ENCODE measurements around the genes MBP and GALR1.

GRCh38 chr18:77006407-77007157, 126.0 kb downstream of the MBP start:
- PRO-cap, 2 experiments, result no peak in any of the 2 experiments
- RAMPAGE, long total RNA, 4 experiments, result no peak in any of the 4 experiments

DNA sequence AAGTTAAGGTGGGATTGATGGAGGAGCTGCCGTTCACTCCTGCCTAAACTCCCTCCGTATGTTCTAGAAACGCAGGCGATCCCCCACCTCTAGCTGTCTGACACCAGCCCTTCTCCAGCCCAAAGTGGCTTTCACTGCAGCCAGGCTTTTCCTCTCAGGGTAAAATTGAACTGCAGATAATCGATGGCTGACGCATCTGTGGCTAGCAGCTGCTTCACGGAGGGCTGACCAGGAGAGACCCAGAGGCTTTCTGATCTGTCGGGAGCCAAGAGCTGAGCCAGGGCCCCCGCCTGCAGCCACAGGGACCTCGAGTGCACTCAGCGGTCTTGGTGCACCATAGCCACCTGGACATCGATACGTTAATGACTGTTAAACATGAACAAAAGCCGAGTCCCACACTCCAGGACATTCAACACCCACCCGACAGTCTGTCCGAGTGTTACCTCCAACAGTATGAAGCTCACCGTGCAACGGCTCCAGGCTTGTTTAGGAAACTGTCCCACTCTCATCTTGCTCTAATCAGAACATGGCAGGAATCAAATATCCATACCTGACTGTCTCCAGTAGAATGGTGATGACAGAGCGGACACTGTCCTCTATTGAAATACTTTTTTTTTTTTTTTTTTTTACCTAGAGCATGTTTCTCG, 107.4 kb downstream of the MBP start:
- PRO-cap, 2 experiments, result no peak in any of the 2 experiments
- RAMPAGE, long total RNA, 4 experiments, result no peak in any of the 4 experiments

GRCh38 chr18:77111234-77111860, 21.2 kb downstream of the MBP start:
- PRO-cap, 2 experiments, result no peak in any of the 2 experiments
- RAMPAGE, long total RNA, 4 experiments, result no peak in any of the 4 experiments

GRCh38 chr18:77132478-77133130, at the start of gene MBP:
Gene MBP, minus strand, starts transcription at chr18:77132783.
- PRO-cap, 2 experiments, result peak in 2 of 2 experiments; most common plus-strand start chr18:77132891 (in 1); most common minus-strand start chr18:77132779 (in 2)
- RAMPAGE, long total RNA, 4 experiments, result start-site peak on the minus strand in 1 of 4 experiments, at chr18:77132696-77132740 at its widest, 23 reads per replicate

GRCh38 chr18:77249313-77250062, at the start of gene GALR1:
Gene GALR1, plus strand, starts transcription at chr18:77249848.
- PRO-cap, 2 experiments, result no peak in any of the 2 experiments
- RAMPAGE, long total RNA, 4 experiments, result no peak in any of the 4 experiments

GRCh38 chr18:79147285-79147779, 78.1 kb downstream of the ATP9B start:
- PRO-cap, 2 experiments, result no peak in any of the 2 experiments
- RAMPAGE, long total RNA, 4 experiments, result no peak in any of the 4 experiments

- PRO-cap, 2 experiments, result no peak in any of the 2 experiments
- RAMPAGE, long total RNA, 4 experiments, result no peak in any of the 4 experiments
These were observed 41.0 kb upstream of the NFATC1 start for GRCh38 chr18:79354511-79355403.

GRCh38 chr18:79403125-79404494, 7.9 kb downstream of the NFATC1 start:
- PRO-cap, 2 experiments, result peak in 1 of 2 experiments; most common plus-strand start chr18:79403622 (in 1); most common minus-strand start chr18:79403440 (in 1)
- RAMPAGE, long total RNA, 4 experiments, result no peak in any of the 4 experiments

GRCh38 chr18:79438981-79439826, 43.5 kb downstream of the NFATC1 start:
- PRO-cap, 2 experiments, result no peak in any of the 2 experiments
- RAMPAGE, long total RNA, 4 experiments, result no peak in any of the 4 experiments

GRCh38 chr18:79471623-79471983, 75.9 kb downstream of the NFATC1 start:
- PRO-cap, 2 experiments, result no peak in any of the 2 experiments
- RAMPAGE, long total RNA, 4 experiments, result no peak in any of the 4 experiments

DNA sequence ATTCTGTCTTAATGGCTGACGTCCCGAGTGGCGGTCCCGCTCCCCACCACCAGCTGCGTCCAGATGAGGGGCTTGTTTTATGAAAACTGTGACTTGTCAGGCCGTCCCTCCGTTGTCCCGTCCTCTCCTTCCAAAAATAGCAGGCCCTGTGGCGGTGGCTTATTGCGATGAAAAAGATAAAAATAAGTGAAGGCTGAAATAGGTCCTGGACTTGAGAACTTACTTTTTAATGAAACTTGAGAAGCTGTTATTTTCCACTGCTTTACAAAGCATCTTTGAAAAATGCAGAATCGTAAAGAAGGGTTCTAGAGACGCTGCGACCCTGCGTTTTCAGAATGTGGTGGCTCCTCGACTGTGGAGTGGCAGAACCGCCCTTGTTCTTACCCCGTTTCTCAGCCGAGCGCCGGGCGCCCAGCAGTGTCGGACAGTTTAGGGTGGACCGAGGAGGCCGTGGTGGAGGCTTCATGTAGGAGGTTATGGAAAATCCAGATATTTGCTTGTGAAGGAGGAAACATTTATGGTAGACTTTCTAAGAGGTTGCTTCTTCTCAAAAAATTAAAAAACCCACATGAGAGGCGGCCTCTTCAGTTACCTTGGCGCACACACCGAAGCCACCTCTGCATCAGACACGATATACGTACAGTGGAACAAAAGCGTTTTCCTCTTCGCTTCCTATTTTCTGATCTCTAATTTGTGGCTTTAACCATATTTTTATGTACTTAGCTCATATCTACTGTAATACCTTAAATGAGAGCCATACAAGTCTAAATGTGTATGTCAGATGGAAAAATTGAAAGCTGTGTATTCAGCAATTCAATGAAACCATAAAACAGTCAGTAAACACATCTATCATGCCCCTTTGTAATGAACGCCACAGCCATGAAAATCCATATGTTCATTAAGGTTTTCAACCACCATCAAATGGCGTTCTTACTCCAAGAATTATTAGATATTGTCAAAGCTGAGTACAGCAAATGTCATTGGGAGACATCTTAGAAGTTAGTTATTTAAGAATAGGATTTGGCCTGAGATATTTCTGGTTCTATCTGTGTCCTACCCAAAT, 120.7 kb downstream of the NFATC1 start:
- PRO-cap, 2 experiments, result no peak in any of the 2 experiments
- RAMPAGE, long total RNA, 4 experiments, result no peak in any of the 4 experiments

DNA sequence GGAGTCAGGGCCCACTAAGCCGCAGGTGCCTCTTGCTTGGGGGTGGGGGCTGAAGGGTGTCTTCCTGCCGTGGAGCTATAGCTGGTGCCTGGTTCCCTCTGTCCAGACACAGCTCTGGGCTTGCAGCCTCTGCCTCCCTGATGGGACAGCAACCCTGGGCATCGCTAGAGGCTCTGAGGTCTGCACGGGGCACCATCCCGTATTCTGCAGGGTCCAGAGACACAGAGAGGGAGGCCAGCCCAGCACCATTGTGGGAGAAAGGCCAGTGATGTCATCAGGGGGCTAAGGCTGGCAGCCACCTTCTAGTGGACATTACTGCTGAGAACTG, 101.4 kb upstream of the CTDP1 start:
- PRO-cap, 2 experiments, result no peak in any of the 2 experiments
- RAMPAGE, long total RNA, 4 experiments, result no peak in any of the 4 experiments

DNA sequence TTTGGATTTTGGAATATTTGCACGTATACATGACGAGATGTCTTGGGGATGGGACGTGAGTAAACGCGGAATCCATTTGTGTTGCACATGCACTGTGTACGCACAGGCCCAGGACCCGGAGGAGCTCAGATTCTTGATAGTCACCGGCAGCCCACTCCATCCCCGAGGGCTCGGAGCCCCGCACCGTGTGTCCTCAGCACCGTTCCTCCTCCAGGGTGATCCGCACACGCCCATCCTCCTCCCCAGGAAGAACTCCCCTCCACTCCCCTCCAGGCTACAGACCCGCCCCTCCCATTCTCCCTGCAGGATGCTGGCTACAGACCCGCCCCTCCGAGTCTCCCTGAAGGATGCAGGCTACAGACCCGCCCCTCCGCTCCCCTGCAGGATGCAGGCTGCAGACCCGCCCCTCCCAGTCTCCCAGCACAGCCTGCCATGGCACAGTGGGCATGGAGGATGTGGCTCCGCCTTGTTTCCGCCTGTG, 14.0 kb downstream of the CTDP1 start:
- PRO-cap, 2 experiments, result peak in 1 of 2 experiments; most common minus-strand start position 215 of the sequence (in 1)
- RAMPAGE, long total RNA, 4 experiments, result no peak in any of the 4 experiments

- PRO-cap, 2 experiments, result no peak in any of the 2 experiments
- RAMPAGE, long total RNA, 4 experiments, result start-site peak on the plus strand in 1 of 4 experiments, at chr18:79706752-79707715 at its widest, 10 reads per replicate
These were observed 27.7 kb downstream of the CTDP1 start for GRCh38 chr18:79707092-79707900.

- PRO-cap, 2 experiments, result no peak in any of the 2 experiments
- RAMPAGE, long total RNA, 4 experiments, result no peak in any of the 4 experiments
These were observed 53.5 kb downstream of the SLC66A2 start for GRCh38 chr18:79897571-79898701.

DNA sequence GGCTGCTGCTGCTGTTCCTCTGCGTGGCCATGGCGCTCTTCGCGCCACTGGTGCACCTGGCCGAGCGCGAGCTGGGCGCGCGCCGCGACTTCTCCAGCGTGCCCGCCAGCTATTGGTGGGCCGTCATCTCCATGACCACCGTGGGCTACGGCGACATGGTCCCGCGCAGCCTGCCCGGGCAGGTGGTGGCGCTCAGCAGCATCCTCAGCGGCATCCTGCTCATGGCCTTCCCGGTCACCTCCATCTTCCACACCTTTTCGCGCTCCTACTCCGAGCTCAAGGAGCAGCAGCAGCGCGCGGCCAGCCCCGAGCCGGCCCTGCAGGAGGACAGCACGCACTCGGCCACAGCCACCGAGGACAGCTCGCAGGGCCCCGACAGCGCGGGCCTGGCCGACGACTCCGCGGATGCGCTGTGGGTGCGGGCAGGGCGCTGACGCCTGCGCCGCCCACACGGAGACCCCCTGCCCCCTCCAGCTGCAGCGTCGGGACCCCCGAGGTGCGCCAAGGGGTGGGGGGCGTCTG, 52.0 kb downstream of the SLC66A2 start:
- PRO-cap, 2 experiments, result no peak in any of the 2 experiments
- RAMPAGE, long total RNA, 4 experiments, result no peak in any of the 4 experiments

- PRO-cap, 2 experiments, result no peak in any of the 2 experiments
- RAMPAGE, long total RNA, 4 experiments, result no peak in any of the 4 experiments
These were observed 39.6 kb downstream of the SLC66A2 start for GRCh38 chr18:79911772-79912327.

- PRO-cap, 2 experiments, result no peak in any of the 2 experiments
- RAMPAGE, long total RNA, 4 experiments, result start-site peak on the minus strand in 1 of 4 experiments, at chr18:79912886-79913704 at its widest, 7 to 8 reads per replicate
These were observed 38.7 kb downstream of the SLC66A2 start for GRCh38 chr18:79912328-79913637.

DNA sequence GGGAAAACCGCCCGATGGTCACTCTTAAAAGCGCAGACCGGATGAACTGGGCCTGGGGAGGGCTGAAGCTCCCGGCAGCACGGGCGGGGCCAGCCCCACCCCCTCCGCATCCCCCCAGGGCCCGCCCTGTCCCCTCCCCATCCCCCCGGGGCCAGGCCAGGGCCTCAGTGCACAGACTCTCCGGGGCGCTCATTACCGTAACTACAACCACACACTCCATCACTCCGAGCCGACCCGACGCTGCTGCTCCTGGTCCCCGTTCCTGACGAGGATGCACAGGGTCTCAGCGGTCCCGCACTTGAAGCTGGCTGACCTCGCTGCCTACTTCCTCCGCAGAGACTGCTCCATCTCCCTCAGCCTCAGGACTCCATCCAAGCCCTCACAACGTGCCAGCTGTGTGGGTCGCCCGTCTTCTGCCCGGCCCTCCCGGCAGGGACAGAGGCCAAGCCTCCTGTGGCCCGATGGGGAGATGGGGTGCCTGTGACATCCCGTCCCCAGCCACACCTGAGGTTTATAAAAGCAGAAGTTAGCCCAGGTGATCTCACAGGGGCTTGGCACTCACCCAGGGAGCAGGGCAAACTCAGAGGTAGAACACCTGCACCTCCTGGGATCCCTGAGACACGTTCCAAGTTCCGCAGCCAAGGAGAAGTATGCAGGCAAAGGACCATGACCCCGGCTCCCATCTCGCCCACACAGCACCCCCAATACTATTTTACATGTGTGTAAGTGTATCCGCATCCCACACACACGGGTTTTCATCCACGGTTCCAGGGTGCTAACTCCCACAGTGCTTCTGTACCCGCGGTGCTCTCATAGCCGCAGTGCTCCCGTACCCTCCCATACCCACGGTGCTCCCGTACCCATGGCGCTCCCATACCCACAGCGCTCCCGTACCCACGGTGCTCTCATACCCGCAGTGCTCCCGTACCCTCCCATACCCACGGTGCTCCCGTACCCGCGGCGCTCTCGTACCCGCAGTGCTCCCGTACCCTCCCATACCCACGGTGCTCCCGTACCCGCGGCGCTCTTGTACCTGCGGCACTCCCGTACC, 35.9 kb downstream of the SLC66A2 start:
- PRO-cap, 2 experiments, result no peak in any of the 2 experiments
- RAMPAGE, long total RNA, 4 experiments, result no peak in any of the 4 experiments

DNA sequence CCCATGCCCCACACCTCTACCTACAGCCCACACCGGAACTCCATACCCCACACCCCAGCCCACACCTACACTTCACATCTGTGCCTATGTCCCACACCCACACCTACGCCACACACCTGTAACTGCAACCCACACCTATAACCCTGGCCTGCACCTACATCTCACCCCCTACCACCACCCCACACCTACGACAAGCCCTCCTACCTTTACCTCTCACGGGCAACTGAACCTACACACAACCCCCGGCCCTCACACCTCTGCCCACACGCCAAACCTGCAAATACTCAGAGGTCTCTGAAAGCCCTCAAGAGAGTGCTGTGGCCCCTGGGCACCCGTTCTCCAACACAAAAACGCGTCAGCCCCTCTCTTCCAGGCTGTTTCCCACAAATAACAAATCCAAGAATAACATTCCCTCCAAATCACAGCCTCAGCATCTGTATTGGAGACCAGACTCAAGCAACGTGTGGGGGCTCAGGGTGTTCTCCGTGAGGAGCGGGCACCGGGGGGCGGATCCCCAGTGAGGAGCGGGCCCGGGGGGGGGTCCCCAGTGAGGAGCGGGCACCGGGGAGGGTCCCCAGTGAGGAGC, 33.5 kb downstream of the SLC66A2 start:
- PRO-cap, 2 experiments, result no peak in any of the 2 experiments
- RAMPAGE, long total RNA, 4 experiments, result no peak in any of the 4 experiments